ENCODE measurements around the genes SAC3D1, POLA2 and SCYL1.

GRCh38 chr11:65040468-65041291 is at the start of gene SAC3D1:
Gene SAC3D1, plus strand, starts transcription at chr11:65041210.
- PRO-cap = unidirectional peak, plus-strand start at chr11:65040904; bidirectional peak, plus-strand start at chr11:65041211, minus-strand start at chr11:65041163

GRCh38 chr11:65069255-65069782 is 11.0 kb upstream of the NAALADL1 start:
- PRO-cap = no peak

DNA sequence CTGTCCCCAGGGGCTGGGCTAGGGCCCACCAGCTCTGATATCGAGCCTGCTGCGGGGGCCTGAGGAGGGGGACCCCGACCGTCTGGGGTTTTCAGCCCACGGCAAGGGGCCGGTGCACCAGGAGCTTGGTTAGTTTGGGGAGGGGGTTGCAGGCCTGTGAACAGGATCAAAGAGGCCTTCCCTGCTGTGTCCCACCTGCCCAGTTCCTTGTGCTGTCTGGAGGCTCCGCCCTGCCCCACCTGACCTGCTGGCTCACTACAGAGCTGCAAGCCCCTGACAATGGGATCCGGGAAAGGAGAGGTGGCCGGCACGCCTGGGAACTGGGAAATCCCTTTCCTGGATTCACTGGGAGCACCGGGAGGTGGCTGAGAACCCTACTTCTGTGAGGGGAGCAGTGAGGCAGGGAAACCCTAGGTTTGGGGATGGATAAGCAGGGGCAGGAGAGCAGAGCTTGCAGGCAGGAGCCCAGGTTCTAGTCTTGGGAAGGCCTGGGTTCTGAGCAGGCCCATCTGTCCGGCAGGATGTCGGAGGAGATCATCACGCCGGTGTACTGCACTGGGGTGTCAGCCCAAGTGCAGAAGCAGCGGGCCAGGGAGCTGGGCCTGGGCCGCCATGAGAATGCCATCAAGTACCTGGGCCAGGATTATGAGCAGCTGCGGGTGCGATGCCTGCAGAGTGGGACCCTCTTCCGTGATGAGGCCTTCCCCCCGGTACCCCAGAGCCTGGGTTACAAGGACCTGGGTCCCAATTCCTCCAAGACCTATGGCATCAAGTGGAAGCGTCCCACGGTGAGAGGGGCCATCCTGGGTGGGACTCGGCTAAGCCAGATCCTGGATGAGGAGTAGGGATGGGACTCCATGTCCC is 685 bp downstream of the CAPN1 start:
- PRO-cap = no peak

DNA sequence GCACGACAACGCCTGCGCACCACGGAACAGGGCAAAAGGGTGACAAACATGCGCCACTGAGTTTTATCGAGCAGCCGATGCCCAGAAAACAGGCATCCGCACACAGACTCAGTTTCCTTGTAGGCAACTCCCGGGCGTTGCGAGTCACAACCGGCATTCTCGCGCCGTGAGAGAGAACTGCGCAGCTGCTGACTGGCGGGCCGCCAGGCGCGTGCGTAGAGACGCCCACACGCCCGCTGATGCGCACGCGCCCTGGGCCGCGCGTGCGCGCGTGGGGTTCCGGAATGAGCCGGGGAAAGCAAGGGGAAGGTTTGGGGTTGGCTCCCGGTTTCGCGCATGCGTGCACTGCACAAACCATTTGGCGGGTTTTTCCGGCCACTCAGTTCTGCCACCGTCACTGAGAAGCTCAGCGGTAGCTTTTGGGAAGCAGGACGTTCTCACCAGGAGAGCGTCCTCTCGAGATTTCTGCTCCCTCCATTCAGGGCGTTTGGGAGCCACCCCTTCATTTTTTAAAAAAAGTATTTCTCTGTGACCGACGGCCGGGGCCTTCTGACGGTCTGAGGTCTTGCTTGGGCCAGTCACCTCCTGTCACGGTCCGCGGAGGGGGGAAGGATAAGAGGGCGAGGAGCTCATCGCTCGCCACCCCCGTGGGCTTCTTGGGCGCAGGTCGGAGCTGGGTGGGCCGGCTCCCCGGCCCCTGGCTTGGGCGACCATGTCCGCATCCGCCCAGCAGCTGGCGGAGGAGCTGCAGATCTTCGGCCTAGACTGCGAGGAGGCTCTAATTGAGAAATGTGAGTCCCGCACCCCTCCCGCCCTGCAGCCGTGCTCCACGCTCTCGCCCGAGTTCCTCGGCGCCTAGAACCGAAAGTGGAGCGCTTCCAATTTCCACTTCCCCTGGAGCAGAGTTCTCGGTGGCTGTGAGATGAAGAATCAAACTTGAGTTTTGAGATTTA is at the start of gene POLA2:
Gene POLA2, plus strand, starts transcription at position 382 of the 953 bp plus-strand sequence.
- PRO-cap = bidirectional peak, plus-strand start at position 387 of the sequence, minus-strand start at position 179 of the sequence

- PRO-cap = no peak
These were observed 2.8 kb downstream of the CDC42EP2 start for GRCh38 chr11:65317518-65317881.

GRCh38 chr11:65322445-65322946 is 7.8 kb downstream of the CDC42EP2 start:
- PRO-cap = no peak

GRCh38 chr11:65389374-65390288 is 3.2 kb downstream of the FRMD8 start:
- PRO-cap = no peak

GRCh38 chr11:65419480-65420648 is 33.4 kb downstream of the FRMD8 start:
- PRO-cap = no peak

GRCh38 chr11:65428618-65428845 is 42.1 kb downstream of the FRMD8 start:
- PRO-cap = no peak

GRCh38 chr11:65433948-65435143 is 47.9 kb downstream of the FRMD8 start:
- PRO-cap = no peak

DNA sequence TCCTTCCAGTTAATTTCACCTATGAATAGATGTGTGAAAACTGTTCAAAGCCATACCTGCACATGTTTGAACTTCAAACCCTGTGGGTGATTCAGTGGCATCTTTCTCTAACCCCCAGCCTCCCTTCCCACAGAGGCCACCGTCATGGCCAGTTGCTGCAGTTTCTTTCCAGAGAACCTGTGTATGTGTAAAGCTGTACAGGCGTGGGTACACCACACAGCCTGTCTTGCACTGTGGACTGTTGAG is 49.9 kb downstream of the FRMD8 start:
- PRO-cap = no peak

GRCh38 chr11:65439103-65440127 is 53.0 kb downstream of the FRMD8 start:
- PRO-cap = no peak

GRCh38 chr11:65442893-65443852 is 56.7 kb downstream of the FRMD8 start:
- PRO-cap = no peak

GRCh38 chr11:65446195-65447148 is 60.0 kb downstream of the FRMD8 start:
- PRO-cap = no peak

DNA sequence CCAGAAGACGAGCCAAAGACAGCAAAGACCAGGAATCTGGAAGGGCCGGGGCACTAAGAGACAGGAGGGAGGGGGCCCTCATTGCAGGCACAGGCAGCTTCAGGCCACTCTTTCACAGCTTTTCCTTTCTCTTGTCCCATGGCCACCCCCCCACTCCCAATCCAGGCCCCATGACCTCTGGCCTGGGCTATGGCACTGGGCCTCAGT is 34.7 kb upstream of the SCYL1 start:
- PRO-cap = no peak

DNA sequence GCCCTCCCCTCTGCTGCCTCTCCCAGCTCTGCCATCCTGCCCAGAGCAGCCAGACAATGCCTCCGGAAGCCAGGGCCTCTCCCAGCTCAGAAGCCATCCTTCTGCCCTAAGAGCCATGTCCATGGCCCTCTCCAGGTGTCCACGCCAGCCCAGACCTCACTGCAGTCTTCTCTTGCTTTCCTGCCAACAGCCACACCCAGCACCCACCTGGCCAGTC is 34.5 kb upstream of the SCYL1 start:
- PRO-cap = no peak

DNA sequence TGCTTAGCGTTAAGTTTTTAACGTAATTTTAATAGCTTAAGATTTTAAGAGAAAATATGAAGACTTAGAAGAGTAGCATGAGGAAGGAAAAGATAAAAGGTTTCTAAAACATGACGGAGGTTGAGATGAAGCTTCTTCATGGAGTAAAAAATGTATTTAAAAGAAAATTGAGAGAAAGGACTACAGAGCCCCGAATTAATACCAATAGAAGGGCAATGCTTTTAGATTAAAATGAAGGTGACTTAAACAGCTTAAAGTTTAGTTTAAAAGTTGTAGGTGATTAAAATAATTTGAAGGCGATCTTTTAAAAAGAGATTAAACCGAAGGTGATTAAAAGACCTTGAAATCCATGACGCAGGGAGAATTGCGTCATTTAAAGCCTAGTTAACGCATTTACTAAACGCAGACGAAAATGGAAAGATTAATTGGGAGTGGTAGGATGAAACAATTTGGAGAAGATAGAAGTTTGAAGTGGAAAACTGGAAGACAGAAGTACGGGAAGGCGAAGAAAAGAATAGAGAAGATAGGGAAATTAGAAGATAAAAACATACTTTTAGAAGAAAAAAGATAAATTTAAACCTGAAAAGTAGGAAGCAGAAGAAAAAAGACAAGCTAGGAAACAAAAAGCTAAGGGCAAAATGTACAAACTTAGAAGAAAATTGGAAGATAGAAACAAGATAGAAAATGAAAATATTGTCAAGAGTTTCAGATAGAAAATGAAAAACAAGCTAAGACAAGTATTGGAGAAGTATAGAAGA is 25.5 kb upstream of the SCYL1 start:
- PRO-cap = no peak

DNA sequence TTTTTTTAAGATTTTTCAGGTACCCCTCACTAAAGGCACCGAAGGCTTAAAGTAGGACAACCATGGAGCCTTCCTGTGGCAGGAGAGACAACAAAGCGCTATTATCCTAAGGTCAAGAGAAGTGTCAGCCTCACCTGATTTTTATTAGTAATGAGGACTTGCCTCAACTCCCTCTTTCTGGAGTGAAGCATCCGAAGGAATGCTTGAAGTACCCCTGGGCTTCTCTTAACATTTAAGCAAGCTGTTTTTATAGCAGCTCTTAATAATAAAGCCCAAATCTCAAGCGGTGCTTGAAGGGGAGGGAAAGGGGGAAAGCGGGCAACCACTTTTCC is 19.7 kb upstream of the SCYL1 start:
- PRO-cap = no peak

DNA sequence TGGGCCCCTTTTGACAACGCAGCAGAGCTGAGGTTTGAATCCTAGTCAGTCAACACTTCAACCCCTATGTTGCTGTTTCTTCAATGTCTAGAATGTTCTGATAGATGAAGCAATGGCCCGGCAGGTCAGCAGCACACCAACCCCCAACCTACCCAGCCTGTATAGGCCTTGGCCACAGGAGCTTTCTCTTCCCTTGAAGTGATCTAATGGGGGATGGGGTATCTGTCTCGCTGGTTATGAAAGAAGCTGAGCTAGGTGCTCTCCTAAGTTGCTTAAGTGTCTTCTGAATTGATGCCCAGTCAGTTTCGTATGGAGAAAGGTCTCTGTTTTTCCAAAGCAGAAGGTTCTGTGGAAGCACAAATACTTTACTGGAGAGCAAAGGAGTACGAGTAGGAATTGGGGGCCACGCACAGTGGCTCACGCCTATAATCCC is 17.4 kb upstream of the SCYL1 start:
- PRO-cap = no peak

GRCh38 chr11:65524714-65525263 is at the start of gene SCYL1:
Gene SCYL1, plus strand, starts transcription at chr11:65525083.
- PRO-cap = no peak

All from SP-49 (cell line).